Progenitor cell of endocrine pancreas (in vitro differentiated cells): ENCODE measurements around a stretch of chr2.

- PRO-cap = no peak
Observed at GRCh38 chr2:43051378-43051895, 175.0 kb downstream of the ZFP36L2 start.

GRCh38 chr2:43070056-43070551 is 156.3 kb downstream of the ZFP36L2 start:
- PRO-cap = no peak

GRCh38 chr2:43100378-43100731 is 126.1 kb downstream of the ZFP36L2 start:
- PRO-cap = no peak

DNA sequence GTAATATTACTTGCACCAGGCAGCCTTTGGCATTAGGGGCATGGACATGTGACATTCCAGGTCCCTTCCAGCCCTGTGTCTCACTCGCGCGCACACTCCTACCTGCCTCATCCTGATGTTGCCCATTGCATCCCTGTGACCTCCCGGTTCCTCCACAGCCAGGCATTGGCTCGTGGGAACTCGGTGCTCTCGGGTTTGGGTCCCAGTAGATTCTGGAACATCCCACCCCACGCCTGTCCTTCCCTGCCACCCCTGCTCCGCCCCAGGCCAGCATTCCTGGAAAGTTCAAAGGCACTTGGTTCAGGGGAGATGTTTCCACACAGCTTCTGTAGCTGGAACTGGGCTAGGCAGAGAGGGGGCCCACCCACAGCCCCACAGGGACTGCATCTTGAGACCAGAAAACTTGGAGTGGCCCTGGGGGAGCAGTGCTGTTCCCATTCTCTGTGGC is 69.0 kb downstream of the ZFP36L2 start:
- PRO-cap = no peak

DNA sequence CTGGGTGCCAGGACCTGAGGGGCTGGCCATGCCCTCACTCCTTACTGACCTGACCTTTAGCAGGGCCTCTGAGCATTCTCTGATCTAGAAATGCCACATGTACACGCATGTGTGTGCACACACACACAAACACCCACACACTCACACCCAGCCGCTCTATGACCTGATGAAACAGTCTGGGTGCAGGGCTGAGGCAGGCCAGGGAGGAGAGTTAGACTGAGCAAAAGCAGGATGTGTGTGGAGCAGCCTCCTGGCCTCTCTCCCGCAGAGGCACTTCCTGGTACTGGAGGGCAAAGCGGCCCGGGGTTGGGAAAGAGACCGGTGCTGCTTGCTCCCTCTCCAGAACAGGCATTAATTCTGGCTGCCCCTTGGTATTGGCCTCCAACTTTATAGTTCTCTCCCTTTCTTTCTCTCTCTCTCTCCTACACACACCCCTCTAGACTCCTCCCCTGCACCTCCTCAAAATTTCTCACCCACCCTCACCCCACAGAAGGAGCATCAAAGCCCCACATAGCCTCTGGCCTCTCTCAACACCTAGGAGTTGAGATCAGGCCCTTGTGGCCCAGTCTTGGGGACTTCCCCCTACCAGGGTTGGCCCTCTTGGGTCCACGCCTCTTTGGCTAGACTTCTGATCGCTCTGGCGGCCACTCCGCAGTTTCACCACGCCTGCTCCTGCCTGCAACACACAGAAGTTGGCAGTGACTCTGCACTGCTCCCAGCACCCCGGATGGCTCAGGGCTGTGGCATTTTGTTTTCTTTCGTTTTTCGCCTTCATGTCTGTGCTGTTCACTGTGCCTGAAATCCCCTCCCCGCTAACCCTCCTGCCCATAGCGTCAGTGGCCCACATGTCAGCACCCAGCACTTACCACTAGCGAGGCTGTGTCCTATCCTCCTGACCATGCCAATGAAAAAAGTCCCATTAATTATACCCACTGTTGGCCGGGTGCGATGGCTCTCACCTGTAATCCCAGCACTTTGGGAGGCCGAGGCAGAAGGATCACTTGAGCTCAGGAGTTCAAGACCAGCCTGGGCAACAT is 67.6 kb downstream of the ZFP36L2 start:
- PRO-cap = no peak

DNA sequence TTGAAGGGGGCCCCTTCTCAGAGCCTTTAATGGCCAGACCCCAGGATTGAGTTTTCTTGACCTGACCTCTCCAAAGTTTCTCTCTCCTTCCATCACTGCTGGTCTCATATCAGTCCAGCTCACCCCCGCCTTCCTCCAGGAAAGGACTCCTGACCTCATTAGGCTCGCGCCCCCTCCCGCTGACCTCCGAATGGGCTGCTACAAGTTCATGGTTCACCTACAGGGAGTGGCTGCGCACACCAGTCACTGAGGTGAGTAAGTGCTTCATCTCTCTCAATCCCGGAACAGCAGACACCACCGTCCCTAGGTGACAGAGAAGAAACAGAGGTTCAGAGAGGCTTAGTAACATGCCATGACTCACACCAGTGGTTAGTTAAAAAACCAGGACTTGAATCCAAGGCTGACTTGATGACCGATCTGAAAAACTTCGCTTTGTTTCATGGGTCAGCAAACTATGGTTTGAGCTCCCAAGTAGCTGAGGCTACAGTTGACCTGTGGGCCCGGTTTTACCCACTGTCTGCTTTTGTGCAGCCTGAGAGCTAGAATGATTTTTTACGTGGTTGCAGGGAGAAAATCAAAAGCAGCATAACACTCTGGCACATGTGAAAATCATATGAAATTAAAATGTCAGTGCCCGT is 42.0 kb downstream of the ZFP36L2 start:
- PRO-cap = no peak

- PRO-cap = no peak
Observed at GRCh38 chr2:43210546-43211175, 15.7 kb downstream of the ZFP36L2 start.

DNA sequence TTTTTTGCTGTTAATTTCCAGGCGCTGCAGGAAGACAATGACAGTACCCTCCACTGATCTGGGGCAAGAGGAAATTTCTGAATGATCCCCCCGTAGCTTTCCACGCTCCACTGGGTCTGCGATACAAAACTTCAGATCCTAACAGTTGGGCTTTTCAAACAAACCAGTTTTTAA is 5.7 kb downstream of the ZFP36L2 start:
- PRO-cap = no peak

- PRO-cap = no peak
Observed at GRCh38 chr2:43225407-43225823, 991 bp downstream of the ZFP36L2 start.

DNA sequence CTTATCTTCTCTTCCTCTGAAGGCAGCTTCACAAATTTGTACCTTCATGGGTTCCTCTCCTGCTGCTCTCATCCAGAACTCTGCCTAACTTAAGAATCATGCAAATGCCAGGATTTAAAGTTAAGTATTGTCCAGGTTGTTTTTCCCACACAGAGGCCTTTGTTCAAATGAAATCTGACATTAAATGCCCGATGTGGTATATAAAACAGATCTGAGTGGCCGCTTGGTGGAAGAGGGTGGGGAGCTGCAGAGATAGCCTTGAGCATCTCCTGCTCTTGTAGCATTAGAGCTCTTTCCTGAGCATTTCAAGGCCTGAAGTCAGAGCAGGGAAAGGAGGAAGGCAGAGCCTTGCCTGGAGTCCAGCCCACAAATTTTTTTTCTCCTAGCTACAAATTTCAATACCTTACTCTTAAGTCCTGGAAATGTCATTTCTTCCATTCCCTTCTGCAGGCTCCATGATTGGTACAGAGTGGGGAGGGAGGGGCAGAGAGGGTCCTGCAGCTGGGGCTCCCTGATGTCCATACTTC is 49.4 kb upstream of the ZFP36L2 start:
- PRO-cap = no peak

- PRO-cap = no peak
Observed at GRCh38 chr2:43333471-43333892, 107.1 kb upstream of the ZFP36L2 start.

GRCh38 chr2:43707175-43707800 is 31.1 kb upstream of the C1GALT1C1L start:
- PRO-cap = no peak

GRCh38 chr2:43819407-43820000 is 19.1 kb downstream of the ABCG5 start:
- PRO-cap = no peak

GRCh38 chr2:43825162-43825549 is 13.5 kb downstream of the ABCG5 start:
- PRO-cap = no peak

GRCh38 chr2:44086740-44087716 is 81.6 kb upstream of the PPM1B start:
- PRO-cap = bidirectional peak, plus-strand start at chr2:44087482, minus-strand start at chr2:44087298

DNA sequence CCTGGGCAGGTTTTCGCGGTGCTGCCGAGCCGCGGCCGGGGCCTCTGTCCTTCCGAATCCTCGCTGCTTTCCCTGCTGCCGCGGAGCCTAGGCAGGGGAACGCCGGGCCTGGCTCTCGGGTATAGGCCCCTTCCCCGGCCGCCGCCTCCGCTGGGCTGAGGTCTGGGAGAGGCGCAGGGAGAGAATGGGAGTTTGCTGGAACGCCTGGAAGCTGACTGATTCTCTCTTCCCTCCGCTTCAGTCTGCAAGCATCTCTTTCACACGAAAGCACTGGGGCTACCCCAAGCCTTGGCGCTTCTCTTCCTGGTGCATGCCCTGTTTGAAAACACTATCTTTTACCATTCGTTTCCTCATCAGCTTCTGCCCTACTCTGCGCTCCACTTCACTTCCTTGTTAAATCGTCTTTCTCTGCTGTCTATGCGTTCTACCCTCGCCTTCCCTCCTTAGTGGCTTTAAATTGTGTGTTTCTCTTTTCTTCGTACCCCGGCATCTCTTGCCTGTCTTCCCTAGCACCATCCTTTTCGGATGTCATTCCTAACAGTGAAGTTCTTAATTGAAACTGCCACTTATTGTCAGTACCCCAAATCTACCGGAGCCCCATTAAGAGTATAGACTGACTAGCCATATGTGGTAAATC is 784 bp downstream of the PPM1B start:
- PRO-cap = unidirectional peak, minus-strand start at position 157 of the sequence; unidirectional peak, minus-strand start at position 186 of the sequence

DNA sequence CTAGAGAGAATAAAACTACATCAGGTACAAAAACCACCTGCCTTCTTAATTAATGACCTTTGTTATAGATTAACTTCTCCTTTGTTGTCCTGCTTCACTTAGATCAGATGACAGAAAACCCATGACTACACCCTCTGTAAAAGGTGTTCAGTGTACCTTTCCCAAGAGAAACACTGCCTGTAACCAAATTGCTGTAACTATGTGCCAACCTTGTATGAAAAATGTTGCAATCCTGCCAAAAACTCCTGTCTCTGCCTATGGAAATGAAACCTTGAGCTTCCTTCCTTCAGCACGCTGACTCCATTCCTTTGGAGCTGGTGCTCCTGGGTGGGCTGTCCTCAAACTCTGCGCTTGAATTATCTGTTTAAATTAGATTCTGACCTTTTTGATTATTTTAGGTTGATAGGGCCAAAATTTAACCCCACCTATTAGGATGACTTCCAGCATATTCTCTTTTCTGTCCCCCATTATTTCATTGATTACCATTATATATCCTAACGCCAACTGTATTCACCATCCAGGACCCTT is 29.6 kb upstream of the SLC3A1 start:
- PRO-cap = no peak

GRCh38 chr2:44360684-44361069 is 617 bp downstream of the PREPL start:
- PRO-cap = no peak

DNA sequence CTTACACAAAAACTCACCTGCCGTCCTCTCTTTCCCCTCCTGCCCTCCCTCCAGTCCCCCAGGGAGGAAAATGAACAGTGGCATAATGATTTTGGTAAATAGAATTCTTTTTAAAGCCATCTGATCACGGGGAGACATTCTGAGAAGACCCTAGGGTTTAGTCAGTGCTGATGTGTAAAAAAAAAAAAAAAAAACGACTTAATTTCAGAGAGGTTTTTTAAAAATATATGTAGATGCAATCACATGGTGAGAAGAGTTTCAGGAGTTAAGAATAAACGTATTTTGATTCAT is 135.1 kb upstream of the SIX3 start:
- PRO-cap = no peak

DNA sequence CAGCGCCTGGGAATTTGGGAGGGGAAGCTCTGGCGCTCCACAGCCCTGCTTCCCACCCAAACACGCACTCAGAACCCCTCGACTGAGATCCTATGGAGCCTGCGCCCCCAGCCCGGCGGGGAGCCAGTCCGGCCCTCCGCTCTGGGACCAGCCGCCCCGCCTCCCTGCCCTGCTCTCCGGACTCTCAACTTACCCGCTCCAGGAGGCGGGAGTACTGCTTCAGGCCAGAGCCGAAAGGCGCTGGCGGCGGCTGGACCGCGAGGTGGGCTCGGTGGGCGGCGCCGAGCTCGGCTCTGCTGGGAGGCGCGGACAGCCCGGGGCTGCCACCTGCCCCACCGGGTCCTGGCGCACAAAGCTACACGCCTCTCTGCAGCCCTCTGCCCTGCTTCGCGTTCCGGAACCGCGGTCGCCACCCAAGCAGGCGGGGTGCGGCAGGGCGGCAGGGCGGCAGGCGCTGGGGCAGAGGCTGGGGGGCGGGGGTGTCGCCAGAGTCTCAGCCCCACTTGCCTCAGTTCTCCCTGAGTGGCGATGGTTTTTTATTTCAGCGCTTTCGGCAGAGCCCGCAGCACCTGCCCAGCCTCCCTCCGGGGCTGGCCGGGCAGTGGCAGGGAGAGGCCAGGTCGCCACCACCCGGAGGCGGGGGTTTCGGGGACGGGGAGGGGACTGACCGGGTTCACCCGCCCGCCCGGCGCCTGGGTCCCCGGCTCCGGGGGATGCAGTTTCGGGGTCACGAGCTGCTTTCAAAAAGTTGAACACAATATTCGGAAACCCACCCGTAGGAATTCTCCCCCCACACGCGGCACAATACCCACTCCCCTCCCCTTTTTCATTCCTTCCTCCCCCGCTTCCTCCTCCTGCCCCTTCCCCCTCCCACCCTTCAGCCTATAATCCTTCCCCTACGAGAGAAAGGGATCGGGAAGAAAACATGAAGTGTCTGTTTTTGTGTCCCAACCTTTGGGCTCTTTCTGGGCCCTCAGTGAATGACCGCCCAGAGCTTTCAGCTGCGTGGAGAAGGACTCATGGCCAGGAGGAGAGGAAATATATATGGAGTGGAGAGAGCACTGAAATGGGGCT is 2.5 kb upstream of the SIX3 start:
- PRO-cap = no peak